GM12892 (cell line): ENCODE results near the genes PPP1R1B and RAPGEFL1.

DNA sequence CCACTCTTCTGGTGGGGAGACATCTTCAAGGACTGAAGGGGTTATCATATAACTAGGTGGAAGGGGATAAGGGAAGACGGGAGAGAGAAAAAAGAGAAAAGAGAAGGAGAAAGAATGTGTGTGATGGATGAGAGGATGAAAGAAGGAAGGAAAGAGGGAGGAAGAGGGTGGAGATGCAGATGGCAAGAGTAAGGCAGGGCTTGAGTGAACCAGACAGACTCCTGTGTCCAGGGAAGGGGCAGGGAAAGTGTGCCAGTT lies 14.6 kb downstream of the NEUROD2 start:
- RRBS: no CpG with 5 or more reads among the region's 1 CpG

- RRBS: 6% methylated on average over 5 of the region's 20 CpGs
These were observed at the start of gene PPP1R1B for GRCh38 chr17:39626529-39627041. TSS of gene PPP1R1B (plus strand) at chr17:39626952.

DNA sequence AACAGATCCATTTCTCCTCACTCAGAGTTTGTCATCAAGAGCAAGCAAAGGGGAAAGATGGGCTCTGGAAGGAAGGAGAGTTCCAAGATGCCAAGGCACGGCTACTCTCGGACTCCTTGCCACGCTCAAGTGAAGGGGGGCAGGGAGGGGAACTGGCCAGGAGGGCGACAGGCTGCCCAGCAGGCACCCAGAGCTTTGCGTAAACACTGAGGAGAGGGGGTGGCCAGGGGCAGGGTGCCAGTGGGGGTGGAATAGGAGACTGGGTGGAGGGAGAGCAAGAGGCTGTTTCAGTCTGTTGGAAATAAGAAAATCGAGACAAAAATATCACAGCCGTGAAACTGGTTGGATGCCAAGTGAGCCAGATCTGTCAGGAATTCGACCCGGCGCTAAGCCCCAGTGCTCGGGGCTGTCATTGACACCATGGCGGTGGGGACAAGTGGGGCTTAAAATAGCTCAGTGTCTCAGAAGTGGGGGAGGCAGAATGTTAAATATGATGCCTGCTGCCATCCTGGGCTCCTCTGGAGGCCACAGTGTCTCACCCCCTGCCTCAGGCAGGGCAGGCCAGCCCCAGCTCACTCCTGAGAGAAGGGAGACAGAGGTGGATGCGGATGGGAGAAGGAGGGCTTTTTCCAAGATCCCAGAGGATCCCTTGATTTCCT lies 9.3 kb downstream of the PNMT start:
- RRBS: no CpG with 5 or more reads among the region's 13 CpGs

- RRBS: 44% methylated on average over 6 of the region's 40 CpGs
These were observed 614 bp downstream of the ERBB2 start for GRCh38 chr17:39700352-39701003.

DNA sequence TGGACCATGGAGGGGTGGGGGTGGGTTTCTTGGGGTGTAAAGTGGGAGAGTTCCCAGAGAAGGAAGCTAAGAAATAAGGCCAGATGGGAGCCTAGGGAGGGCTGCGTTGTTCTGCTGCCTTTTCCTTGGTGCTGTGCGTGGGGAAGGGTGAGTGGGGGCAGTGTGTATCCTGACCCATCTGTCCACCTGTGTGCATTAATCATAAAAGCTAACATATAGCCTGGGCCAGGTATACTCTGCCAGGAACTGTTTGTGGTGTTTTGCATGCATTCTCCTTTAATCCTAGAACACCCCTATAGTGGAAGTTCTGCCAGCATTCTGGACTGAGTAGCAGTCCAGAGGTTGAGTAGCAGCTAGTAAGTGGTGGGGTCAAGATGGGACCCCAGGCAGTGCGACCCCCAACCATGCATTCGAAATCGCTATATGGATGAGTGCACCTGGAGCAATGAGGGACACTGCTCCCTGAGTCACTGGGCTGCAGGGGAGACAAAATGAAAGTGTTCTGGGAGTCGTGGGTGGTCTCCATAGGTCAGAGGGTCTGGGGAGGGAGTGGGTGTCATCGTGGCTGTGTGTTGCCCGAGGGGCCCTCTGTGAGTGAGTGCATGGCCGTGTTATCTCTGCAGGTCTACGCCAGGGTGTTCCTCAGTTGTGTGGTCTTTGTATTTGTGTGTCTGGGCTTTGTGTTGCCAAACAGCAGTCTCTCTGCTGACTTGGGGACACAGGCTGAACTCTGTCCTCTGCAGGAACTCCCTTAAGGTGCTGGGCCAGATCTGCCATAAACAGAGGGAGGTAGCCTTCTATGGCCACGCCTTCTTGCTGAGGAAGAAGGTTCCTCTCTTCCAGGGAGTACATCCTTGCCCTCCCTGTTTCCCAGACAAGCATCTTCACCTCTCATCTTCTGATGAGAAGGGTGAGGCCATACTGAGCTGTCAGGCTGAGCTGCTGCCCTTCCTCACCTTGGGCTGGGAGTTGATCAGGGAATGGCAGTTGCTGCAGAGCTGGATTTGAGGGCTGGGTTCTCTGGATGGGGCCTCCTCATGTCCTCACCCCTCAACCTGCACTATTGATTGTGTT lies 1.5 kb downstream of the ERBB2 start:
- RRBS: no CpG with 5 or more reads among the region's 11 CpGs

DNA sequence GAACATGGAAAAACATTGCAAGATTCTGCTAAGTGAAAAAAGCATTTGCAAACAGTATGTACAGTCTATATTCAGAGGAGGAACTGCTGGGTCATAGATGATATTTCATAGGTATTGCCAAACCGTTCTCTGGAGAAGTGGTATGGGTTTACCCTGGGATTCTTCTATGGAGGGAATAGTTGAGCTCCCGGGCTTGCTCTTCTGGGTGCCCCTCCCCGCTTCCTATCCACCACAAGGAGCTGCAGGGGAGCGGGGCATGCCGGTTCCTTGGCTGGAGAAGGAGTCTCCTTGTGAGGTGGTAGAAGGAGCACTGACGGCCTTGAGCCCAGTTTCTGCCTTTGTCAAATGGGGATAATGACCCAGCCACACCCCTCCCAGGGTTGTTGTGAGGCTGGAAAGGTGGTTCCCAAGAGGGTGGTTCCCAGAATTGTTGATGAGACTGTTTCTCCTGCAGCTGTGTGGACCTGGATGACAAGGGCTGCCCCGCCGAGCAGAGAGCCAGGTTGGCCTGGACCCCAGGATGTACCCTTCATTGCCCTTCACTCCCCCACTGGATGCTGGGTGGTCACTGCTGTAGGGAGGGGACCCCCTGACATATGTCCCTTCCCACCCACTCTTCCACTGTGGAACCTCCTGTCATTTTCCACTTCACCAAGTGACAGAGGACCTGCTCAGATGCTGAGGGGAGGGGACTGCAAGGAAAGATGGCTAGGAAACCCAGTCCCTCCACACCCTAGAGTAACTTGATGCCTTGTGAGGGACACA lies 10.8 kb downstream of the MIEN1 start:
- RRBS: 64% methylated on average over 4 of the region's 8 CpGs

- RRBS: no CpG with 5 or more reads among the region's 15 CpGs
These were observed 3.6 kb downstream of the MIEN1 start for GRCh38 chr17:39726484-39727325.

DNA sequence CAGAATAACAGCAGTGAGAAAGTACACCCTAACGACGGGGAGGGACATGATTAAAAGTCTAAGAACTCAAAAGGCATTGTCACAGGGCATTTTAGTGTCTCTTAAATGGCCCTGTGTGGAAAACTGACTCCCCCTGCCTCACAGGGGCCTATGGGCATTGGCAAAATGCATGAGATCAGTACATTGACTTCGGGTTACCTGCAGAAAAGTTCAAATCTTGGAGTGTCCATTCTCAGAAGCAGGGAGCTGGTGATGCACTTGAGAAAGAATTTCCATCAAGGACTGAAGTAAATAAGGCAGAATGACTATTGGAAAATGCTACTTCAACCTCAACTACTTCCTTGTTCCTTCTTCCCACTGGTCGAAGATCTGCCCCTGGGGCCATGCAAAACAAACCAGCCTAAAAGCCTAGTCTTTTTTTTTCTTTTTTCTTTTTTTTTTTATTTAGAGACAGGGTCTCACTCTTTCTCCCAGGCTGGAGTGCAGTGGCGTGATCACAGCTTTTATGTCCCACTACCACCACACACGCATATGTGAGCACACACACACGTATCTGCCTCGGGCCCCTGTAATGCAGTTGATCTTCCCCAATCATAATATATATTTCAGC lies 13.8 kb upstream of the GSDMA start:
- RRBS: no CpG with 5 or more reads among the region's 8 CpGs

DNA sequence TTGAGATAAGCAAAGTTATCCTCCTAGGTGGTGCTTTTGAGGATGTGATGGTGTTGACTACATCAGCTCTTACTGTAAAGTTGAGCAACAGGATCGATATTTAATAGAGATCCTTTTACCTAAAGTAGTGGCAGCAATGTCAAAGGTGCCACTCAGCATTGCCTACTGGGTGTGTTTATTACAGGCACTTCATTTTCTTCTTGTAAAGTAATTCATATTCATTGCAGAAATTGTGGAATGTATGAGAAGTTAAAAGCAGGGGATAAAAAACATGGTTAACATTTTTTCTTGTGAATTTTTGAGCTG lies 1.5 kb downstream of the PSMD3 start:
- RRBS: no CpG with 5 or more reads among the region's 1 CpG

DNA sequence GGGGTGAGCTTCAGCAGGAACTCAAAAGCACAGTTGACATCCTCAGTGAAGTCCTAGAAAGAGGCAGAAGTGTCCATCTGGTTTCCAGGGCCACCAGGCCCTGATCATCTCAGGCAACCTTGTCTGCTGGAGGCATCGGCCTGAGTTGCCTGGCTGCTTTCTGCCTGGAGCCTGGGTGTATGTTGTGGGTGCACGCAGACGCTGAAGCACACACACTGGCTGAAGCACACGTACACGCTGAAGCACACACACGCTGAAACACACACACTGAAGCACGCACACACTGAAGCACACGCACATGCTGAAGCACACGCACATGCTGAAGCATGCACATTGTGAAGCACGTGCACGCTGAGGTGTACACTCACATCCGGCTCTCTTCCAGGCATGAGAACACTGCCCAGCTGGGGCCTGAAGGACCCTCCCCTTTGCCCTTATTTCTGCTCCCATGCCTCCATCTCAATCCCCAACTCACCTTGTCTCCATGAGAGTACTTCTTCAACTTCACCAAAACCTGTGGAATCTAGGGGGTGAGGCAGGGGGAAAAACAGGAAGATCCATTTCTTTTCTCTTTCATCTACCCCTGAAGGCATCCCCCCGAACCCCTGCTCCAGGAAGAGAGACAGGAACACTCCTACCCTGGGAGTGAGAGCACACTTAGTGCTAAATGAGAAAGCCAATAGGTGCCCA lies 16.5 kb downstream of the CSF3 start:
- RRBS: no CpG with 5 or more reads among the region's 13 CpGs

- RRBS: no CpG with 5 or more reads among the region's 4 CpGs
These were observed 2.4 kb upstream of the MED24 start for GRCh38 chr17:40056572-40057001.

- RRBS: no CpG with 5 or more reads among the region's 7 CpGs
These were observed 3.0 kb downstream of the THRA start for GRCh38 chr17:40065765-40066231.

- RRBS: no CpG with 5 or more reads among the region's 17 CpGs
These were observed 3.3 kb downstream of the NR1D1 start for GRCh38 chr17:40096754-40097880.

DNA sequence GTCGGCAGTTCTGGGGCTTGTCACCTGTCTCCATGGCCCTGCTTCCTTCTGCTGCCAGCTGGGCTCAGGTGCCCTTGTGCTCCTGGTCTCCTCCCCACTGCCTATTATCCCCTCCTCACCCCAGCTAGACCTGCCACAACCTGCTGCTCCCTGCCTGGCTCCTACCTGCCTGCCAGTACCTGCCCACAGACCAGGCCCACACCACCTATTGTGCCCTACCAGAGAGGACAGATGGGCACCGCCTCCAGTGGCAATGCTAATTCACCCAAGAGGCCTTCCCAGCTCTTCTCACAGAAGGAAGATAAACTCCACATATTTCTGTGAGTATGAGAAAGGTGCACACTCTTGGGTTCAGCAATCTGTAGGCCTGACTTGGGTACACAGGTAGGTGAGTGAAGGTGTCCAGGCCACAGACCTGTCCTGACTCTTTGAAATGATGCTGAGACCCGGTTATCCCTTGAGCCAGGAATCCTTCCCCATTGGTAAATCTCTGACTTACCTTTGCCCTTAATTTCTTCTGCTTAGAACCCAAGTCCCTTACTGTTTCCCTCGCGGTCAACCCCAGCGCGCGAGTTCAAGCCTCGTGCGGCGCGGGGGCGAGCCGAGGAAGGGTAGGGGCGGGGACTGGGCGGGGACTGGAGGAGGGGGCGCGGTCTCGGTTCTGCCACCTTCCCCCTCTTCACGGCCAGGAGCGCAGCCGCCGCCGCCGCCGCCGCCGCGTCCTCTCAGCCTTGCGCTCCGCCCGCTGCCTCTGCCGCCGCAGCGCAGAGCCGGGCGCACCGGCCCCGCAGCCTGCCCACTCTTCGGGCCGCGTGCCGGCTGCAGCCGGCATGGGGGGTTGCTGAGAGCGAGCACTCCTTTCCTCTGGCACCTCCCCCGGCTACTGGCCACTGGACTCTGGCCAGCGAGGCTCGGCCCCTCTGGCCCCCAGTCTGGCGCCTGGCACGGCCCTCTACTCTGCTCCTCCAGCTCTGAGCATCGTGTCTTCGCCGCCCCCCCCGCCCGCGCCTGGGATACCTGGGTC lies at the start of gene RAPGEFL1:
Gene RAPGEFL1 (plus strand): TSS at position 668 of the 1,024 bp plus-strand sequence.
- RRBS: 1% methylated on average over 9 of the region's 56 CpGs

- RRBS: no CpG with 5 or more reads among the region's 6 CpGs
These were observed 3.4 kb downstream of the RAPGEFL1 start for GRCh38 chr17:40180598-40181088.

GRCh38 chr17:40347621-40348367 lies 16.7 kb downstream of the GJD3 start:
- RRBS: no CpG with 5 or more reads among the region's 10 CpGs

GRCh38 chr17:40451248-40451870 lies 8.1 kb downstream of the IGFBP4 start:
- RRBS: 83% methylated on average over 1 of the region's 7 CpGs

- RRBS: no CpG with 5 or more reads among the region's 4 CpGs
These were observed 14.1 kb downstream of the IGFBP4 start for GRCh38 chr17:40457294-40457733.

DNA sequence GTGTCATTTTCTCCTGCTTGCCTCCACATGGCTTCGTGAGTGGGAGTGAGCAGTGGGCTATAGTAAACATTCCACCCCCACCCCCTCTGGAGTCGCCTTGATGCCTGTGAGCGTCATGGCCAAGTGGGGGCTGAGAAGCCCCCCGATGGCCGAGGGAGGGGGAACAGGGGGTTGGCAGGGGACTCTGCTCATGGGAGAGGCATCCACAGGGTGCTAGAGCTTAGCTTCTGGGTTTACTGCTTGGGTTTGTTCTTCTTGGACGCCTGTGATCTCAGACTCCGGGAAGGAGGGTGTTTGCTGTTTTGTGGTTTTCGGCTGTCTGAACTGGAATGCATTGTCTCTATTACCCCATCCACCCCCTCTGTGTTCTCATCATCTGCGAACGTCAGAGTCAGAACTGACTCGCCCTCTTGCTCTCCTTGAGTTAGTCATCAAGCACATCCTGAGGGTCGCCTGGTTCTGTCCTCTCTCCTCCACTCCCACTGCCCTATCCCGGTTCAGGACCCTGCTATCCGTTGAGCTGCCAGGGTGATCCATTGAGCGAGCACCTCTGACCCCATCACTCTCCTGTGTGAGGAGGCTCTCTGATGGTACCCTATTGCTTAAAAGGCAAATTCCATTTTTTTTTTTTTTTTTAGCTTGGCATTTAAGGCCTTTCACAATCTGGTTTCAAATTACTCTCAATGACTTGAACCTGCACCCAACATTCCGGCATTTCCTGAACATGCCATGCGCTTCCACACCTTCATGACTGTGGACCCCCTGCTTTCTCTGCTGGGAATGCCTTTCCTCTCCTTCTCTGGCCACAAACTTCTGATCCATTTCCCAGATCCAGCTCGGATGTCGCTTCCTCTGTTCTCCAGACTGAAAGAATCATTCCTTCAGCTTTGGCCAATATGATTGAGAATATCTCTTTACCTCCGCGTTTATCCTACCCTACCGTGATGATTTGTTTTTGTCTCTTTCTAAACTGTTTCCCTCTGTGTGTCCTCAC lies 15.2 kb downstream of the TNS4 start:
- RRBS: no CpG with 5 or more reads among the region's 22 CpGs